RPMI7951 (cell line): Measurements from ENCODE around the genes ACBD4, HEXIM1 and SPPL2C.

- RAMPAGE, long total RNA: no peak
These were observed 31.9 kb downstream of the NMT1 start for GRCh38 chr17:45092863-45093555.

DNA sequence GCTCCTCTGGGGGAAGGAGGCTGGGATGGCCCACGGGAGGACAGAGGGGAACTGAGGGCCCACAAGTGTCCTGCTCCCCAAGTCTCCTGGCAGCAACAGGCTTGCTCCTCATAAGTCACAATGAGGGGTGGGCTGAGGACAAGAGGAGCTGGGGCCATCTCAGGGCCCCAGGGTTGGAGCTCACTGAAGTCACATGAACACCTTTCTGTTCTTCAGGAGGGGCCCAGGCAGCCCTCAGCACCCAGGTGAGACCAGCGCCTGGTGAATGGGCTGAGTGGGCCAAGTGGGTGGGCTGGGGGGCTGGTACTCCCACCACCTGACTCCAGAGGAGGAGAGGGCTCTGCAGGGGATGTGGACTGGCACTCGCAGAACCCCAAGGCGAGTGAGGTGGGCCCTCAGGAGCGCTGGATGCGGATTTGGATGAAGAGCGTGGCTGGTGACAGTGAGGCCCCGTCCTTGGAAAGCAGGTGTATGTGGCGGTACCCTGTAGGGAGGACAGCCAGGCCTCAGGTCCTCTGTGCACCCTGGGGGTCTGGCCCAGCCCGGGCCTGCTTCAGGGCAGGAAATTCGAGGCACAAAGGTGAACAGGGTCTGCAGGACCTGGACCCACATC lies 20.0 kb downstream of the PLCD3 start:
- RAMPAGE, long total RNA: no peak

DNA sequence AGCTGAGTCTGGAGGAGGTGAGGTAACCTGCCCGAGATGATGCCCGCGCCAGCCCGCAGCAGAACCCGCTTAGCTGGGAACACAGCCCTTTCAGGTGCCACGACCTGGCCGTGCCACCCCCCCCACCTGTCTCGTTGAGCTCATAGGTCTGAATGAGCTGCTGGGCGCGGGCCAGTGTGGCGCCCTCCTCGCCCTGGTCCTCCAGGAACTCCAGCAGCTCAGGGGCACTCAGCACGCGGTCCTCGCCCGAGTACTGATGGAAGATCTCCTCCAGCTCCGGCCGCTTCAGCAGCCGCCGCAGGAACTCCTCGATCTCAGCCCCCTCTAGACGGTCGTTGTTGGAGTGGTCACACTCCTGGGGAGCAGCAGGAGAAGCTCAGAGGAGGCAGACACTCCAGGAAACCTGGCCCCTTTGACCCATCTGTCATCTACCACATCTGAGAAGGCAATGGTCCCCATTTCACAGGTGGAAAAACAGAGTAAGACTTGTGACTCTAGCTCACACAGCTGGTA lies 13.6 kb downstream of the PLCD3 start:
- RAMPAGE, long total RNA: no peak

DNA sequence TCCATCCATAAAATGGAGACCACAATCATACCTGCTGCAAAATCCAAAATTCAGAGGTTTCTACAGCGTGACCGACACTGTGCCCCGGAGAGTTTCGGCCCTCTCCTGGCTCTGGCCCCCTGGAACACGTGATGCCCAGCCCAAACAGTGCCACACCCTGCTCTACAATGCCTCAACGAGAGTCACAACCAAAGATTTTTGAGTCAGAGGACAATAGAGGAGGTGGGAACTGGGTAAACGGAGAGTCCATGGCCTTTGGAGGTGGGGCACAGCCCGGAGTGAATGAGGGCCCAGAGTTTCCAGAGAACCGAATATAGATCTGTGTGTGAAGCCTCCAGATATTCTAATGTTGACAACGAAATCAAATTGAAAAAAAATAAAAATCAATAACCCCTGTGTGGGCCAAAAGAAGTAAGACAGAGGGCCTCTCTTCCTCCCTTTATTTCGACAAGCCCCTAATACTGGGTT lies 9.6 kb downstream of the PLCD3 start:
- RAMPAGE, long total RNA: no peak

- RAMPAGE, long total RNA: no peak
These were observed at the start of gene ACBD4 for GRCh38 chr17:45135181-45135972. ACBD4 (plus strand) TSS chr17:45135687.

DNA sequence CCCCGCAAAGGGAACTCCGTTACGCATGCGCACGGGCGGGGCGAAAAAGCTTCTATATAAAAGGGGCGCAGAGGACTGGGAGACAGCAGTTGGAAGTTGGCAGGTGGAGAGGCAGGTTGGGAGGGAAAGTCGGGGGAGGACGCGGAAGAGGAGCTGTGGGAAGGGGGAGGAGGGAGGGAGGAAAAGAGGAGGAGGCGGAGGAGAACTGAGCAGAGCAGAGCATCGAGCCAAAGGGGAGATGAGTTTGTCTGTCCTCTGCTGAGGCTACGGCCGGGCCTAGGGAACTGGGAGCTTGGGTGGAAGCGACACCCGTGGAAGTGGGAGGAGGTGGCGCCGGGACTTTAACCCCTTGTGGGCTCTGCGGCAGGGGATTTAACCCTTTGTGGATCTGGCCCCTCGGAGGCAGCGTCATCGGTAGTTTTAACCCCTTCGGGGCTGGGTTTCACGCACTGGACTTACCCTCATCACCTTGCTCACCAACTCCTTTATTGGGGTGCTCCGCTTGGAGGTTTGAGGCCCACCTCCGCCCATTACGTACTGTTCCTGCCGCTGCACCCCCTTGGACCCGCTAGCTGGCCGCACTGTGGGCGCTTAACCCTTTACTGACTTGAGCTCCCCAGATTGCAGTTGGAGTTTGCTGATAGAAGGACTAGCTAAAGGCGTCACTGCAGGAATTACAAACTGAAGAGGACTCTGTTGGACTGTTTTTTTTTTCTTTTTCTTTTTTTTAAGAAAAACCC lies at the start of gene HEXIM1:
HEXIM1 (plus strand) TSS at position 85 of the 740 bp plus-strand sequence.
- RAMPAGE, long total RNA: no peak

GRCh38 chr17:45149677-45150679 lies 1.7 kb downstream of the HEXIM1 start:
- RAMPAGE, long total RNA: no peak

GRCh38 chr17:45160230-45161325 lies 1.1 kb upstream of the HEXIM2 start:
- RAMPAGE, long total RNA: no peak

- RAMPAGE, long total RNA: no peak
These were observed 9.4 kb downstream of the HEXIM2 start for GRCh38 chr17:45170788-45171830.

- RAMPAGE, long total RNA: no peak
These were observed 11.2 kb downstream of the HEXIM2 start for GRCh38 chr17:45172518-45173535.

DNA sequence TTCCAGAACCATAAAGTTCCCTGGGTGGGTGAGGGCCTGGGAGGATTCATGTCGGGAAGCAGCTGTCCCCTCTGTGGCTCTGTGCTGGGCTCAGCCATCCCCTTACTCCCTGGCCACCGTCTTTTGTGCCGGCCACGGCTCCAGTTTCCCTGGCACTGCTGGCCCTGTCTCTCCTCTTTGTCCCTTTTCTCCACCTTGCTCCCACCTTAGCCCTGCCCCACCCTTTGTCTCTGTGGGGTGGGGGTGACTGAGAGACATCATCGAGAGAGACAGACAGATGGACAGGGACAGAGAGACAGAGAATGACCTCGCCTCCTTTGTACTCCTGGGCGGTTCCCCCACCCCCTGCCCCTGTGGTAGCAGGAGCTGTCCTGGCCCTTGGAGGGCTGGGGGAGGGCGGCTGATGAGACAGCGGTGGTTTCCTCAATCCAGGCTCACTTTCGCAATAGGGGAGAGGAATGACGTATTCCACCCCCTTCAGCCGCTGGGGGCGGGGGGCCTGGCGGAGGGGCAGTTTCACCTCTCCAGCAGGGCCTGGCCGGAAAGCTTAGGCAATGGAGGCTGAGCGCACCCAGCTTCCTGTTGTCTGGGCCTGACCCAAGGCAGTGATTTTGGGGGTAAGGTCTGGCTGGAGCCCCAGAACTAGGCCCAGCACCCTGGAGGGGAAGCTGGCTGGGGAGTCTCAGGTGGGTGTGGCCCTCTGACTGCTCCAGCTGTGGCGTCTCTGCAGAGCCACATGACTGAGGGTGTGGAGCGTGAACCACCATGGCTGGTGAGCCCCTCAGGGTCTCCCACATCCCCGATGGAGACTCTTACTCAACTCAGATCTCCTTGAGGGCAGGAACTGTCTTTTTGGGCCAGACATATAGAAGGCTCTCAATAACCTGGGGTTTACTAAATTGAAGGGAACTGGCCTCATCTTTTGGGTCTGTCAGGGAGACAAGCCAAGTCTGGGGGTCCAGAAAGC lies 7.3 kb downstream of the FMNL1 start:
- RAMPAGE, long total RNA: no peak

DNA sequence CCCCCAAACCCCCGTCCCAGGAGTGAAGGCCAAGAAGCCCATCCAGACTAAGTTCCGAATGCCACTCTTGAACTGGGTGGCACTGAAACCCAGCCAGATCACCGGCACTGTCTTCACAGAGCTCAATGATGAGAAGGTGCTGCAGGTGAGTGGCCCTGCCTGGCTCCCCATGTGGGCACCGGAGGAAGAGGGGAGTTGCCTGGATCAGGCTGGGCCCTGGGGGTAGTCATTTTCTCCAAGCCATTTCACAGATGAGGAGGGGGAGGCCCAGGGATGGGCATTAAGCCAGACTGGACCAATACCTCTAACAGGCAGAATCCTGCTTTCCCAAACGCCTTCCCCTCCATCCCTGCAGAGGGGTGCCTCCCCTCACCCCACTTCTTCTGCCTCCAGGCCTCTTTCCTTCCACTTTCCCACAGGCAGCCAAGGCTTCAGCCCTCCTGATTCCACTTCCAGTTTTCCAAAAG lies 19.5 kb downstream of the SPATA32 start:
- RAMPAGE, long total RNA: no peak

DNA sequence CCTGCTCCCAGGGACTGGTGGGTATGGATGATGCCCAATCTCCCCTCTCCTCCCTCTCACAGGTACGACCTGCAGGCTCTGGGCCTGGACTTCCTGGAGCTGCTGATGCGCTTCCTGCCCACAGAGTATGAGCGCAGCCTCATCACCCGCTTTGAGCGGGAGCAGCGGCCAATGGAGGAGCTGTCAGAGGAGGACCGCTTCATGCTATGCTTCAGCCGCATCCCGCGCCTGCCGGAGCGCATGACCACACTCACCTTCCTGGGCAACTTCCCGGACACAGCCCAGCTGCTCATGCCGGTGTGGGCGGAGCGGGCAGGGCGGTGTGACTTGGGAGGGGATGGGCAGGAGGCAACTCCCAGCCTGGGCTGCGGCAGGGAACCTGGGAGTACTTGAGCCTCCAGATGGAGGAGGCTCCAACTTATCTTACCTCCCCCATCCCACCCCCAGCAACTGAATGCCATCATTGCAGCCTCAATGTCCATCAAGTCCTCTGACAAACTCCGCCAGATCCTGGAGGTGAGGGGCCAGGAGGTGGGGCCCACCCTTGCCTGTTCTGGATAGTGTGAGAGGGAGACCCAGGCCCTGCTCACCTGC lies 18.1 kb downstream of the SPATA32 start:
- RAMPAGE, long total RNA: no peak

DNA sequence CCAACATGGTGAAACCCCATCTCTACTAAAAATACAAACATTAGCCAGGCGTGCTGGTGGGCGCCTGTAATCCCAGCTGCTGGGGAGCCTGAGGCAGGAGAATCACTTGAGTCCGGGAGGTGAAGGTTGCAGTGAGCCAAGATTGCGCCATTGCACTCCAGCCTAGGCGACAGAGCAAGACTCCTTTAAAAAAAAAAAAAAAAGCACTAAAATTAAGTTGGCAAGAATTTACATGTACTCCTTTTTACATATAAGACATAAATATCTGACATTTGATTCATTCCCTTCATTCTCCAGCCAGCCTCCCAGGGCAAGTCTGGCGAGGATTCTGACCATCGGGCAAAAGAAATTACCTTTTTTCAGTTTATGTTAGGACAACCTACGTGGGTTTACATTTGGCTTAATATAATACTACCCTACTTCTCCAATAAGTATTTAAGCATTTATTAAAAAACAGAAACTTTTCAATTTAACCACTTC lies 92.3 kb upstream of the PLEKHM1 start:
- RAMPAGE, long total RNA: no peak

- RAMPAGE, long total RNA: no peak
These were observed 142.9 kb upstream of the CRHR1 start for GRCh38 chr17:45641068-45641863.

- RAMPAGE, long total RNA: no peak
These were observed at the start of gene SPPL2C for GRCh38 chr17:45844607-45844944. SPPL2C (plus strand) TSS chr17:45844881.

DNA sequence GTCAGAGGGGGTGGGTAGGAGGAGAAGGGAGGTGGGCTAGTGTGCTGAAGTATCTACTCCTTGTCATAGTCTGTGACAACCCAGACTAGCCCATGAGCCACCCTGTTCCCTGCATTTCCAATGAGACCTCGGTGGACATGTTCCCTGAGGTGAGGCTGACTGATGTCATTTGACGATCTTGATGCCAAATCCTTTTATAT lies 21.2 kb downstream of the MAPT start:
- RAMPAGE, long total RNA: no peak

GRCh38 chr17:46046746-46047148 lies 47.7 kb downstream of the STH start:
- RAMPAGE, long total RNA: no peak

DNA sequence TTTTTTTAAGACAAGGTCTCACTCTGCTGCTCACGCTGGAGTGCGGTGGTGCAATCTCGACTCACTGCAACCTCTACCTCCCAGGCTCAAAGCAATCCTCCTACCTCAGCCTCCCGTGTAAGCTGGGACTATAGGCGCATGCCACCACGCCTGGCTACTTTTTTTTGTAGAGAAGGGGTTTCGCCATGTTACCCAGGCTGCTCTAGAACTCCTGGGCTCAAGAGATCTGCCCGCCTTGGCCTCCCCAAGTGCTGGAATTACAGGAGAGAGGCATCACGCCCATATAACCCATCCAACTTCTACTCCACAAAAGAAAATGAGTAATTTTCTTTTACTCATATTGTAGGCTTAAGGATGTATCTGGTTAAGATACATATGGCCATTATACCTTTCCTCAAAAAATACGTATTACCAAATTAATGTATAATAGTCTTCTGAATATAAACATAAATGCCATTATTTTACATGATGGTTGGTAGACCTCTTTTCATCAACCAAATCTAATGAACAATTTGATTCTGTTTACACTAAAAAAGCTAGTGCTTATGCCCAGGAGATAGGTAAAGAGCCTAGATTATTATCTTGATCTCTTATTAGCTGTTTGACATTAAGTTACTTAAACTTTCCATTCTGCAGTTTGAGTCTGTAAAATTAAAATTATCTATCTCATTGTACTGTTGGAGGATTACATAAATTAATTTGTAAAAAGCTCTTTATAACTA lies 32.8 kb downstream of the KANSL1 start:
- RAMPAGE, long total RNA: no peak

GRCh38 chr17:46173219-46173782 lies 19.9 kb downstream of the KANSL1 start:
- RAMPAGE, long total RNA: no peak